ENCODE measurements around a stretch of chr9.

GRCh38 chr9:135501567-135501983 lies 1.1 kb downstream of the MRPS2 start:
- RRBS, result 65% methylated on average over 5 of the region's 17 CpGs

GRCh38 chr9:135743798-135744482 lies 42.0 kb downstream of the KCNT1 start:
- RRBS, result 74% methylated on average over 2 of the region's 18 CpGs

- RRBS, result no CpG with 5 or more reads among the region's 19 CpGs
Observed at GRCh38 chr9:135822689-135823215, 84.6 kb downstream of the CAMSAP1 start.

DNA sequence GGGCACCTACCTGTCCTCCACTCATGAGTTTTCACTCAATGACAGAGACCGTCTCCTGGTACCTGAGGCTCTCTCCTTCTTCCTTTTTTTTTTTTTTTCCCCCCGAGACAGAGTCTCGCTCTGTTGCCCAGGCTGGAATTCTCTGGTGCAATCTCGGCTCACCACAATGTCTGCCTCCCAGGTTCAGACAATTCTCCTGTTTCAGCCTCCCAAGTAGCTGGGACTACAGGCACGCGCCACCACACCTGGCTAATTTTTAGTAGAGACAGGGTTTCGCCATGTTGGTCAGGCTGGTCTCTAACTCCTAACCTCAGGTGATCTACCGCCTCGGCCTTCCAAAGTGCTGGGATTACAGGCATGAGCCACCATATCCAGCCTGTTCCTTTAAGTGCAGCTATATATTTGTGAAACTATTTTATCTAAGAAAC lies 46.1 kb downstream of the CAMSAP1 start:
- RRBS, result no CpG with 5 or more reads among the region's 9 CpGs

GRCh38 chr9:135881589-135882456 lies 25.5 kb downstream of the CAMSAP1 start:
- RRBS, result no CpG with 5 or more reads among the region's 23 CpGs

DNA sequence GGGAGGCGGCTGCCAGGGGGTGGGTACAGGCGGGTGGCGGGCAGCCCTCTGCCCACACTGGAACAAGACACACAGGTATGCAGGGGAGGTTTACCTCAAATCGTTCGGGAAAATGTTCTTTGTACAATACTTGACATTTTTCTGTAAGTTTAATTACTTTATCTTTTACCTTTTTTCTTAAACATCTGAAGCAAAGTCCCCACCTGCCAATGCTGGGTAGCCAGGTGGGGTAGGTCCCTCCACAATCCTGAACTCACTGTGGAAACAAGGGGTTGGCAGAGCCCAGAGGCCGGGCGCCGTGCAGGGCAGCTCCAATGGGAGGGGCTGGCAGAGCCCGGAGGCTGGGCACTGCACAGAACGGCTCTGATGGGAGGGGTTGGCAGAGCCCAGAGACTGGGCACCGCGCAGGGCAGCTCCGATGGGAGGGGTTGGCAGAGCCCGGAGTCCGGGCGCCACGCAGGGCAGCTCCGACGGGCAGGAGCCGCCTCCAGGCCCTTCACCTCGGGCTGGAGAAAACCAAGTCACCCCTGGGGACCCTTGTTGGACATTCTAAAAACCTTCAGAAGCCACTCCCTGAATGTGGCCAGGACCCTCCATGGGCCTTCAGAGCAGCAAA lies 9.4 kb downstream of the NACC2 start:
- RRBS, result 20% methylated on average over 5 of the region's 21 CpGs

- RRBS, result 94% methylated on average over 4 of the region's 25 CpGs
Observed at GRCh38 chr9:136086296-136087044, 8.6 kb downstream of the NACC2 start.

GRCh38 chr9:136109134-136110171 lies 9.2 kb downstream of the TMEM250 start:
- RRBS, result 8% methylated on average over 4 of the region's 61 CpGs

DNA sequence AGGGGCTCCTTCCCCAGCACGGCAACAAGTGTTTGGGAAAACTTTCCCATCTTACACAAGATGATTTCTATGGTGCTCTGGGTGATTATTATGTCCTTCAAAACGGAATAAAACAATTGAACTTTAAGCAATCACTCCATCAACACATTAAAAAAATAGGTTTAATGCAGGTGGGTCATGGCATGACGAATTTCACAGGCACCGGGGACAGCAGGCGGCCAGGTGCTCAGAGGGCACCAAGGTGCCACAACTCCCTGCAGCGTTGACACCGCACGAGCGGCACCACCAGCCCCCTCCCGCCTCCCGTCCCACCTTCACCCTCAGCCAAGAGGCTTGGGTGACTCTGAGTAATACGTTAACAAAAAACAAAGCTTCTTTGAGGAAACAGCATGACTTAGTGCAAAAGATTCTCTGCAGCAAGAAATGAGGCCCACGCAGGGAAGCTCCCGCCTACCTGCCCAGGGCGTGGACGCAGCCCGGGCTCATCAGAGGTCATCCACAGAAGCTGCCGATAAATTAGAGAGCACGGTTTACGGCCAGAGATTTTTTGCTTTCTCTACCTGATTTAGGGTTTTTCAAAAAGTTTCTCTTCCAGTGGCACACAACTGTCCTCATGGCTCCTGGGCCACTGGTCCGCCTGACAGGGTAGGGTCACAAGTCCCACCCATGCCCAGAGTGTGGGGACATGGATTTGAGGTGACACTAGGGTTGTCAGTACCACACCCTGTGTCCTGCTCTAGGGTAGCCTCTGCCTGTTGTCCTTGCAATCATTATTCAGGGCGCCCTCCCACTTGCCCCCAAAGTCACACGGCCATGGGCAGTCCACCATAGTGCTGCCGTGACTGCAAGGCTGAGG lies 4.0 kb downstream of the TMEM250 start:
- RRBS, result no CpG with 5 or more reads among the region's 24 CpGs

- RRBS, result no CpG with 5 or more reads among the region's 16 CpGs
Observed at GRCh38 chr9:136239615-136240336, 5.8 kb downstream of the QSOX2 start.

DNA sequence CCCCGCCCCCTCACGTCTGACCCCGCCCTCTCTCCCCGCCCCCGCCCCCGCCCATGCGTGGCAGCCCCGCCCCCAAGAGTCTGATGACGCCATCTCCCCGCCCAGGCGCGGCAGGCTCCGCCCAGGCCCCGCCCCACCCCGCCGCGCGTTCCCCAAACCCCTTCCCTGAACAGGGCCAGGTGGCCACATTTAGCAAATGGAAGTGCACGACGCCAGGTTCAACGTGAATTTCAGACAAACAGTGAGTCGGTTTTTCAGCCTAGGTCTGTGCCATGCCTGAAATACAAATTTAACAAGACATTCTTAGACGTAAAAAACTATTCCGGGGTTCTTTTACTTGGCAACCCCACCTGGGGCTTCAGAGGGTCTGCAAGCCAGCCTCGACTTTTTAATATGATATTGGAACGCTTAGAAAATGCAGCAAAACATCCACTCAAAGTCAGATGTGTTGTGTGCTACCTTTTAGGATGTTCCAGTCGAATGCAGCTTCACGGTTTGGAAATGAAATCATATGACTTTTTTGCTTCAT lies 355 bp upstream of the QSOX2 start:
- RRBS, result no CpG with 5 or more reads among the region's 28 CpGs

DNA sequence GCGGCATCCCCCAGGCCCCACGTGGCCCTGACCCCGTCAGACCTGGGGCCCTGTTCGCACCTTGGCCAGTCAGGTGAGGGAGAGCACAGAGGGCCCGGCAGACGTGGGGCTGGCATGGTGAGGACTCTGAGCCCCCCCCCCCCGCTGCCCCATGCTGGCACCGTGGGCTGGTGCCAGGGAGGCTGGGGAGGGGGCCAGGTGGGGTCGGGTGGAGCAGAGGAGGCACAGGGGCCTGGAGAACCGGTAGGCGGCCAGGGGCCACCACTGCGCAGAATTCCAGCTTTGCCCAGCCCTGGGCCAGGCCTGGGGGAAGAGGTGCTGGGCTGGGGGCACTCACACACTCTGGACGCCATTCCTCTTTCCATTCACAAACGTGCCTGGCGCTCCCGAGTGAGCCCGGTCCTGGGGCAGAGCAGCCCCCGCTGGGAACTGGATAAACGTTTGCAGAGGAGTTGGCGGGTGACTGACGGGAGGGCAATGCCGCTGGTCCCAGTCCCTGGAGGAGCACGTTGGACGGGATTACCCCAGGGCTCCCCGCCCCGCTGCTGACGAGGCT lies 4.0 kb downstream of the GPSM1 start:
- RRBS, result no CpG with 5 or more reads among the region's 27 CpGs

- RRBS, result 14% methylated on average over 1 of the region's 28 CpGs
Observed at GRCh38 chr9:136339424-136340152, 12.2 kb downstream of the GPSM1 start.

DNA sequence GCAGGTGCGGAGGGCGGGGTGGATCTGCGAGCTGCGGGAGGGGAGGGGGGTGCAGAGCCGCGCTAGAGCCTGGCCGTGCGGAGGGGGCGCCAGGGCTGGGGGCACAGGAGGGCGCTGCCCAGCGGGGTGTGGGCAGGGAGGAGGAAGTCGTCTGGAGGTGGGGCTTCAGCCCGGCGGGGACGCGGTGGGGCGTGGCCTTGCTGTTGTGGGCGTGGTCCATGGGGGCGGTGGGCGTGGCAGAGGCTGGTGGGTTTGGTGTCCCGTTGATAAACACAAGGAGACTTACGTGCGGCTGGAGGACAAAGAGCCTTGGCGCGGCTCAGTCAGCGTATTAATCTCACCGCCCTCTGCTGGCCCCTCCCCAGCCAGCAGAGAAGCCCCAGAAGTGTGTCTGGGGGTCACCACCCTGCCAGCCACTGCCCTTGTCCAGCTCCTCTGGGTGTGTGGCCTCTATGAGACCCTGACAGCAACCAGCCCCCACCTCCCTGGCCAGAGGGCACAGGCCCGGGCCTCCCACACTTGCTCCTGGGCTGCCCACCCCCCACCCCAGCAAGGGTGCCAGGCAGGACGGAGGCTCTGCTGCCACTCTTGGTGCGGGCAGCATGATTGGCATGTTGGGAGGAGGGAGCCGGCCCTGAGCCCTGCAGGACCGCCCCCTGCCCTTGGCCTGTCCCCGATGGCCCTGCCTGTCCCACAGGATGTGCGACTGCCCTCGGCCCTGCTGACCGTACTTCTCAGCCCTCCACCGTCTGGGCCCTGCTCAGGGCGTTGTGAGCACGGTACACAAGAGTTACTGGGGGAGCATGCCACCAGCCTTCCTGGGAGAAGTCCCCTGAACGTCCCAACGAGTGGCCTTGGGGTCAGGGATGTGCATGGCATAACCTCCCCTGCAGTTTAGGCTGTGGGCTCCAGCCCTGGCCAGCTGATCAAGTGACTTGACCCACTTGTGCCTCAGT lies 15.7 kb downstream of the GPSM1 start:
- RRBS, result no CpG with 5 or more reads among the region's 41 CpGs

GRCh38 chr9:136352531-136353428 lies 10.8 kb downstream of the DNLZ start:
- RRBS, result 35% methylated on average over 7 of the region's 32 CpGs

DNA sequence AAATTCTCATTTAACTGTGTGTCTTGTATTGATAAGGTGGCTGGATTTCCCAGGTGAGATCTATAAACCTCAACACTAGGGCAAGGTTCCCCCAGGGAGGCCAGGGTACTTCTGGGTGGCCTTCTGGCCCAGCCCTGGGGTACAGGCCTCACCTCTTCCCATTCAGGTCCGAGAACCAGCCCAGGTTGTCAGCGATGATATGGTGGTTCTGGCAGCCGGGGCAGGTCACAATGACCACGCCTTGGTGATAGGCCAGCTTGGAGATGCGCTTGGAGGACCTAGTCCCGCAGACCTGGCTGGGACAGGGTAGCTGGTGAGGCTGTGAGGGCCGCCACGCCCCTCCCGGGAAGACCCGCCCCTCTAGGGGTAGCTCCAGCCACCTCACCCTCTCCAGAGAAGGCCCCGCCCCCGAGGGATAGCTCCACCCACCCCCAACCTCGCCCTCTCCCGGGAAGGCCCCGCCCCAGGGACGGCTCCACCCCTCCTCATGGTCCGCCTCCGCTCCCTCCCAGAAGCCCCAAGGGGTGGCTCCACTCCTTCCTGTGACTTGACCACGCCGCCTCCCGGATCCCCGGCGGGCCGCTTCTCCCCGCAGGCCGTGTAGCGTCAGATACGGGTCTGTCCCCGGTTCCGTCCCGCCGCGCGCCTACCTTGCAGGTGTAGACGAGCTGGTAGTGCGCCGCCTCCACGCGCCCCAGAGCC lies 556 bp downstream of the DNLZ start:
- RRBS, result 3% methylated on average over 23 of the region's 39 CpGs

DNA sequence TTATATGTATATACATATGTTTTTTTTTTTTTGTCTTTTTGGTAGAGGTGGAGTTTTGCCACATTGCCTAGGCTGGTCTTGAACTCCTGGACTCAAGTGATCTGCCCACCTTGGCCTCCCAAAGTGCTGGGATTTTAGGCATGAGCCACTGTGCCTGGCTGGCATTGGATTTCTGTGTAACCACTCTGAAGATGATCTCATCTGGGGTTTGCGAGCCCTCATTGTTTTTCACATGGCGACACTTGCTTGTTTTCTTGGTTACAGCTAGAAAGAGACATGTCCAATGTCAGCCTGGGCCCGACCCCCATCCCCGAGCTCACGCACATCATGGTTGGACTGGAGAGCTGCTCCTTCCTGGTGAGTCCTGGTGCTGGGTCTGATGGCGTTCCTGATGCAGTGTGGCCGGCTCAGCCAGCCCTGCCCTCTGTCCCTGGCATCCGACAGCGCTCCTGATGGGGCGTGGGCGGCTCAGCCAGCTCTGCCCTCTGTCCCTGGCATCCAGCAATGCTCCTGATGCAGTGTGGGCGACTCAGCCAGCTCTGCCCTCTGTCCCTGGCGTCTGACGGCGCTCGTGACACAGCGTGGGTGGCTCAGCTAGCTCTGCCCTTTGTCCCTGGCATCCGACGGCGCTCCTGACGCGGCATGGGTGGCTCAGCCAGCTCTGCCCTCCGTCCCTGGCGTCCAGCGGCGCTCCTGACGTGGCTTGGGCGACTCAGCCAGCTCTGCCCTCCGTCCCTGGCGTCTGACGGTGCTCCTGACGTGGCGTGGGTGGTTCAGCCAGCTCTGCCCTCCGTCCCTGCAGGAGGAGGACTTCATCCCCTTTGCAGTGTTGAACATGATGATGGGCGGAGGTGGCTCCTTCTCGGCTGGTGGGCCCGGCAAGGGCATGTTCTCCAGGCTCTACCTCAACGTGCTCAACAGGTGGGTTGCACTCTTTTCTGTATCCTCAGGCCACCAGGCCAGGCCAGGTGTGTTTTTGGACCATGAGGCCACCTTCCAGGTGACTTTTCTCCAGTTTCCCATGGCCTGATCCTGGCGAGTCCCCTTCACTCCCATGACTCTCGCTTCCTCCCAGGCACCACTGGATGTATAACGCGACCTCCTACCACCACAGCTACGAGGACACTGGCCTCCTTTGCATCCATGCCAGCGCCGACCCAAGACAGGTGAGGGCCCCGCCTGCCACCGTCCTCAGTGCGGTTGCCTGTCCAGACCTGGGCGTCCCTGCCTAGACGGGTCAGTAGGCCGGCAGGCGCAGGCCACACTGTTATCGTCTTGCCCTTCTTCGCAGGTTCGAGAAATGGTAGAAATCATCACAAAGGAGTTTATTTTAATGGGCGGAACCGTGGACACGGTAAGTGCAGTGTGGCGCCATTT lies 7.8 kb downstream of the PMPCA start:
- RRBS, result no CpG with 5 or more reads among the region's 59 CpGs

- RRBS, result 3% methylated on average over 30 of the region's 61 CpGs
Observed at GRCh38 chr9:136483674-136484136, 865 bp upstream of the SEC16A start.

DNA sequence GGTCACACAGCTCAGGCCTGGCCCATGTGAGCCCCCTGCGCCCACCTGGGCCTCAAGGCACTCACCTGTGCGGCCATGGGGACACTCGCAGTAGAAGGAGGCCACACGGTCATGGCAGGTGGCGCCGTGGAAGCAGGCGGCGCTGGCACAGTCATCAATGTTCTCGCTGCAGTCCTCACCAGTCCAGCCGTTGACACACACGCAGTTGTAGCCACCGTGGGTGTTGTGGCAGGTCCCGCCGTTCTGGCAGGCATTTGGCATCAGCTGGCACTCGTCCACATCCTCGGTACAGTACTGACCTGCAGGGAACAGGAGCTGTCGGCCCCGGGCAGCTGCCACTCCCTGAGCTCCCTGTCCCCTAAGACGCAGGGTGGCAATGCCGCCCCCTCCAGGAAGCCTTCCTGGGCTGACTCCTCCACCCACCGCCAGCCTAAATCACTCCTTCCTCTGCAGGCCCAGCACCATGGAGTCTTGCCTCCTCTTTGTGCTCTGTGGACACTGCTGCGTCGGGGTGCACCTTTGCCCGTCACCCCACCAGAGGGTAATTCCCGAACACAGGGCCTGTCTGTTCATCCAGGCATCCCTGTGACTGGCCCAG lies 27.2 kb downstream of the NOTCH1 start:
- RRBS, result no CpG with 5 or more reads among the region's 25 CpGs

GRCh38 chr9:136531066-136532231 lies 14.4 kb downstream of the NOTCH1 start:
- RRBS, result 77% methylated on average over 19 of the region's 53 CpGs

Measured in islet of Langerhans (tissue), 1 donor.